ENCODE measurements around a stretch of chr5.

- PRO-cap = no peak
These were observed 75.9 kb downstream of the ARHGAP26 start for GRCh38 chr5:142846034-142846519.

- PRO-cap = no peak
These were observed 142.3 kb downstream of the ARHGAP26 start for GRCh38 chr5:142912372-142912916.

GRCh38 chr5:142929493-142930495 is 159.6 kb downstream of the ARHGAP26 start:
- PRO-cap = no peak

DNA sequence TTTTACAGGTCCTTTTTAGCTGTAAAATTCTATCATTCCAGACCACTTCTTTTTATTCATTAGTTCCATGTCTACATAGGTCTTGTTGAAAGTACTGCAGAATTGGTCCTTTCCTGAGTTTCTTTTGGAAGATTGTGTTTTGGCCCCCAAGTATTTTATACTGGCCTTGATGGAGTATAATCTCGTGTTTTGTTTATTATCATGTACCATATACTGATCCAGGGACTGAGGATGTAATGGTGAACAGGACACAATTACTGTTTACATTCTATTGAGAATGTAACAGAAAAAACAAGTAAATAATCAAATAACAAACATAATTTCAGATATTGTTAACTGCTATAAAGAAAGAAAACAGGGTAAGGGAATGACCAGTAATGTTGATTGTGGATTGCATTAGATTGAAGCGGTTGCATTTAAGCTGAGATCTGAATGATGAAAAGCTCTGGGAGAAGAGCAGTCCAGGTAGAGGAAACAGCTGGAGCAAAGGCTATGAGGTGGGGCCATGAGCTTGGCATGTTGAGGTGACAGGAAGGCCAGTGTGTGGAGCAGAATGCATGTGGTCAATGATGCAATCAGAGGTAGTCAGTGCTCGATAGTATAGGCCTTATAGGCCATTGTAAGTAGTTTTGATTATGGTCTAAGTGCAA is 270.2 kb downstream of the ARHGAP26 start:
- PRO-cap = no peak

- PRO-cap = no peak
These were observed 272.2 kb downstream of the ARHGAP26 start for GRCh38 chr5:143042384-143042779.

GRCh38 chr5:143102301-143102994 is 301.0 kb downstream of the NR3C1 start:
- PRO-cap = no peak

DNA sequence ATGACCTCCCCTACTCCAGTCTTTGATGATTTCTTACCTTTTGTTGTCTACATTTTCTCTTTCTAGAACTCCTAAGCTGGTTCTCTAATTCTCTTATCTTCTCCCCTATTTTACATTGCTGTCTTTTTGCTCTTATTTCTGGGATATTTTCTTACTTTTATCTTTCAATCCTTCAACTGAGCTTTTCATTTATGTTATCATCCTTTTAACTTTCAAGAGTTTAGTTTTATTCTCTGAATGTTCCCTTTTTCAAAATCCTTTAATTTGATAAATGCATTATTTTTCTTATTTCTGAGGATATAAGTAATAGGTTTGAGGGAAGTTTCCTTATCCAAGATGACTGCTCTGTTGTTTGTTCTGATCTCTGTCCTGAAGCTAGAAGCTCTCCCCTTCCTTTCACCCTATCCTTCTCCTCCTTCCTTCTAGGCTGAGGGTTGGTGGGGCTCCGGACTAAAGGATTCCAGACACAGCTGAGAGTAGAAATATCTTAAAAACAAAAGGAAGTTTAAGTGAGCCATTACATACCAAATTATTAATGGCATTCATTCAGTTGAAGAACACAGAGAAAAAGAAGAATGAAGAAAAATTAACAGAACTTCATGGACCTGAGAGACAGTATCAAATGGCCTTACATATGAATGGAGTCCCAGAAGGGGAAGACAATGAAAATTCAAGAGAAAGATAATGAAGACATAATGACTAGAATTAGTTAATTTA is 64.0 kb downstream of the NR3C1 start:
- PRO-cap = no peak

DNA sequence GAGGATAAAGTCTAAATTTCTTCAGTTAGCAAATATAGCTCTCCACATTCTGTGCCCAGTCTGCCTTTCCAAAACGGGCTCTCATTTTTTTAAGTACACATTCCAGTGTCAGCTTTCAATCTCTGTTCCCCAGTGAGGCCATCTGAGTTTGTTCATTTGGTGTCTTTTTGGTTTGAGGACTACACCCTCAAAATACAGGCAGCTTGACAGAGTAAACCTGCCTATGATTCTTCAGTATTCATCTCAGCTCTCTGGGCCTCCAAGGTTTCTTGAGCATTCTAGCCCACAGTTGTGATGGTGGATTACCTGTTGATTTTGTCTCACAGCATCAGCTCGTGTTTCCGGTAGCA is 55.7 kb downstream of the NR3C1 start:
- PRO-cap = no peak

DNA sequence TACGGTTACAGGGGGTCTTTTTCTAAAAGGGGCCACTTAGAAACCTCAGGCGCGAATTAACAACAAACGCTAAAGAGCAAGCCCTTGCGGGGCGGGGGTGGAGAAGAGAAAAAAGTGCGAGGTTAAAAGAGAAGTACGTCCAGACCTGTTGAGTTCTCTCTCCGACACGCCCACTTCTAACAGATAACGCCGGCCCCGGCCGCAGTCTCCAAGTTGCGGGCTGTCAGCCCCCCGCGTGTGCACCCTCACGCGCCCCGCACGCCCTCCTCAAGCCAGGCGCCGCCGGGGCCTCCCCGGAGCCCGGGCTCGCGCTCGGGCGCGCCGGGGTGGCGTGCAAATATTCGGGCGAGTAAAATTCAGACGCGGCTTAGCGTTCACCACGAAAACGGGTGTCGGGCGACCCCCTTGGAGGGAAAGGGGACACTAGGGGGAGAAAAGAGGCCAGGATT is 1.0 kb downstream of the NR3C1 start:
- PRO-cap = bidirectional peak, plus-strand start at position 142 of the sequence, minus-strand start at position 159 of the sequence

DNA sequence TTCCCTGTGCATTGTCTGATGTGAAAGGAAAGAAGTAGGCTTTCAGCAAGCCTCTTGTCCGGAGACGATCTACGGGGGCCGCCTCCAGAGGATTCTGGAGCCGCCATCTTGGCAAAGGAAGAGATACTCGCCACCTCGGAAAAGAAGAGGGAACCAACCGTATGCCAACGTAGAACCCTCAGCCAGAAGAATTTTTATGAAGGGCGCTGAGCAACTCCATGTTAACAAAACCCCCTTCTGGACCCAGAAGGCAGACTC is 2.0 kb upstream of the NR3C1 start:
- PRO-cap = no peak

GRCh38 chr5:143561177-143561544 is 157.7 kb upstream of the NR3C1 start:
- PRO-cap = no peak

- PRO-cap = no peak
These were observed 159.5 kb upstream of the NR3C1 start for GRCh38 chr5:143563022-143563388.

- PRO-cap = no peak
These were observed 179.5 kb upstream of the NR3C1 start for GRCh38 chr5:143582921-143583428.

DNA sequence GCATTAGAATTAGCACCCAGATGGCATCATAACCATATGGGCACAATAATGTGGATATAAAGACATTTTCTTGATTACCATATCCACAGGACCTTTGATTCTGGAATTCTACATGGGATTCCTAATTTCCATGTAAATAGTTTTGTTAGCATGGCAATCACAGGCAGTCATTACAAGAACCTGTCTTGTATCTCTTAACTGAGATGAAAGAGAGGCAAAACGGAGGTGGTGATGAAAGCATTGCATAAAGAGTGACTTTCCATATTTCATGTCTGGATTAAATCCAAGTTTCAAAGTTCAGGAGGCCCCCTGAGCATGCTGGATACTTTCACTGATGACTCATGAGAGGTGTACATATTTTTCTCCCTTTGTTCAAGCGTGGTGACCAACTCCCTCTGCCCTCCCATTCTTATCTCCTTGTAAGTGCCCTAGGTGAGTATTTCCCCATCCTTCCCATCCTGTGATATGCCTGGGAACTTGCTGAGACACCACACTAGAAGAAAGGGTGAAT is 192.7 kb upstream of the NR3C1 start:
- PRO-cap = no peak

- PRO-cap = no peak
These were observed 334.5 kb downstream of the PRELID2 start for GRCh38 chr5:145500646-145501056.

DNA sequence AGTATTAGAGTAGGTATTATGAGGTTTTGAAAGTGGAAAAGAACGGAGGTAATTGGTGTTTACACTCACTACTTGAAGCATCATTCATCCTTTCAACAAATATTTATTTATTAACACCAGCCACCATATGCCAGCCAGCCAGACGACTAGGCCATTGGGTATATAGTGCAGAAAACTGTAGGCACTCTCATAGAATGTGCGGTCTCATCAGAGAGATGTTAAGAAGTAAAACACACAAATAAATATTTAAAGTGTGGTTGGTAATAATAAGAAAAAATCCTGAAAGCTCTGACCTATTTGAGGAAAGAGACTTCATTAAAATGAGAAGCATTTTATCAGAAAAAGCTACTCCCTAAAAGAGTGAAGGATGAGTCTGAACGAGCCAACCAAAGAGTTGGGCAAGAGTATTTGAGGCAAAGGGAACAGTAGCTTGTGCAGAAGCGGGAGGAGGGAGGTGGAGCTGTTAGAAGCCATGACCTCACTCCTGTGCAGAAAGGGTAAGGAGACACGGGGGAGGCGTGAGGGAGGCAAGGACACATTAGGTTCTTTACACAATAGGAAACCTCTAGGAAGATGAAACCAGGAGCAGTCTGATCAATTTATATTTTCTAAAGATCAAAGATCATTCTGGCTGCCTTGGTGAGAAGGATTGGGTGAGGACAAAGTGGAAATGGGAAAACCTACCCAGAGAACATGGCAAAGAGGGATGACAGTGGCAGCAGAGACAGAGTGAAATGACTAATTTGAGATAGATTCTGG is 29.4 kb downstream of the SH3RF2 start:
- PRO-cap = no peak

DNA sequence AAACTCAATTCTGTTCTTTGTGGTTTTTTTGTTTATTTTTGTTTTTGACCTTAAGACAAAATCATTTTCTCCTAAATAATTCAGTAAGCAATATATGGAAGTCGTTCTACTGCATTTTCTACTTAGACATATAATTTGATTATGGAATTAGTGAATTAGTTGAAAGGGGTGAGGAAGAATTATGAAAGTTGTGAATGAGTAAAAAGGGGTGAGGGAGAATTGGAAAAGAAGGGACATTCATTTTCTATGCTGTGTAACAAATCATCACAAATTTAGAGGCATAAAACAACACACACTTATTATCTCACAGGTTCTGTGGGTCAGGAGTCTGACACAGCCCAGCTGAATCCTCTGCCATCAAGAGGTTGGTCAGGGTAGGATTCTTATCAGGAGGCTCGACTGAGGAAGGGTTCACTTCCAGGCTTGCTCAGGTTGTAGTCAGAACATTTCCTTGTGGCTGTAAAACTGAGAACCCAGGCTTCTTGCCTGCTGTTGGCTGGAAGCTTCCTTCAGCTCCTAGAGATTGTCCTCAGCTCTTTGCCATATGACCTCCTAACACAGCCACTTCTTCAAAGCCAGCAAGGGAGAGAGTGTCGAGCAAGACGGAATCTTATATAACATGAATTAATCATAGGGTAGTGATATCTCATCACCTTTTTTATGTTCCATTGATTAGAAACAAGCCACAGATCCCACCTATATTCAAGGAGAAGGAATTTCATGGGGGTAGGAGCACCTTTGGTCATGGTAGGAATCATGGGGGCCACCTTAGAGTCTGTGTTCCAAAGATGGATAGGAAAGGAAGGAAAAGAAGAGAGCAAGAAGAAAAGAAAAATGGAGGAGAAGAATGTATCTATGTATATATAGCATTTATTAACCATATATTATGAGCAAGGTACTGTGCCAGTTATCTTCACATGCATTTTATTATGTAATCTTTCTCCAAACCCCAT is 37.6 kb downstream of the SH3RF2 start:
- PRO-cap = no peak

- PRO-cap = no peak
These were observed 80.3 kb downstream of the PLAC8L1 start for GRCh38 chr5:146024976-146025646.

- PRO-cap = no peak
These were observed 58.0 kb downstream of the PLAC8L1 start for GRCh38 chr5:146047222-146047957.

- PRO-cap = bidirectional peak, plus-strand start at chr5:146447789, minus-strand start at chr5:146447743
These were observed 407 bp downstream of the TCERG1 start for GRCh38 chr5:146447428-146448051.